Bile duct (tissue), 1 donor: ENCODE measurements around a stretch of chr19.

DNA sequence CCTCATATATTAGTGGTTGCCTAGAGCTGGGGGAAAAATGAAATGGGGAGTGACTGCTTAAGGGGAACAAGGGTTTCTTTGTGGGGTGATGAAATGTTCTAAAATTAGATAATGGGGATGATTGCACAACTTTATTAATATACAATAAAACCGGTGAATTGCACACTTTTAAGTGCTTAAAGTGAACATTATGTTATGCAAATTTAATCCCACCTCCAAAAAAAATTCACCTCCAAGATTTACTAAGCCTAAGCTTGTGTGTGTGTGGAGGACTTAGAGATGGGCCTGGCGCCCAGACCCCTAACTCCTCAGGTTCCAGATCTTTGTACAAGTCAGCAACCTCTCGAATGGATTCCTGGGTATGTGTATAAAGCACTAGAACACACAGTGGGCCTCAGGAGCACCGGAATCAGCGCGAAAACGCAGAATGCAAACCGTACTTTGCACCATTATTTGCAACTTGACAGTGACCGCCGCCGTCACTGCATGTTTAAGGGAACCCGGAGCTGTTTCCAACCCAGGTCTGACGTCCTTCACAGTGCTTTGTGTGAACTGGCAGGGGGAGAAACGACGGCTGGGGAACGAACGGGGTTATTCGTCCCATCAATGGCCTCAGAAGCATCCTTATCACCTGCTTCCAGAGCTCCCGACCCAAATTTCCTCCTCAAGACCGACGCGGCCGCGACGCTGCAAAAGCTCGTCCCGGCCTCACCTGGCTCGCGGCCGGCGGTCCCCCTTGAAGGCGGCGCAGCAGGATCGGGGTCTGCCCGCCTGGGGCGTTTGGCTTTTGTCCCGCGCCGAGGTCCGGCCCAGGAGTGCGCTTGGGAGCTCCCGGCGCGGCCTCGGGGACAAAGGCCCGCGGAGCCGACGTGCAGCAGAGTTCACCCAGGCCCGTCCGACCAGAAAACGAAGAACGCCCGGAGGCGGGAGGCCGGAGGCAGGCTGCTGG, 662 bp downstream of the ZNF606 start:
- PRO-cap, result no peak

GRCh38 chr19:58037733-58038332, 4.0 kb downstream of the ZSCAN1 start:
- PRO-cap, result no peak

- PRO-cap, result no peak
These were observed 11.3 kb downstream of the ZSCAN18 start for GRCh38 chr19:58086774-58087141.

GRCh38 chr19:58186352-58186844, 3.5 kb downstream of the ZNF274 start:
- PRO-cap, result no peak

GRCh38 chr19:58327133-58327892, 519 bp downstream of the ZSCAN22 start:
- PRO-cap, result bidirectional peak, plus-strand start at chr19:58327327, minus-strand start at chr19:58327236

GRCh38 chr19:58339093-58339779, 12.4 kb downstream of the ZSCAN22 start:
- PRO-cap, result no peak

- PRO-cap, result unidirectional peak, minus-strand start at chr19:58357333; unidirectional peak, minus-strand start at chr19:58357363
These were observed 3.9 kb upstream of the A1BG start for GRCh38 chr19:58357175-58357602.

GRCh38 chr19:58385653-58386244, 1.3 kb upstream of the RPS5 start:
- PRO-cap, result no peak

DNA sequence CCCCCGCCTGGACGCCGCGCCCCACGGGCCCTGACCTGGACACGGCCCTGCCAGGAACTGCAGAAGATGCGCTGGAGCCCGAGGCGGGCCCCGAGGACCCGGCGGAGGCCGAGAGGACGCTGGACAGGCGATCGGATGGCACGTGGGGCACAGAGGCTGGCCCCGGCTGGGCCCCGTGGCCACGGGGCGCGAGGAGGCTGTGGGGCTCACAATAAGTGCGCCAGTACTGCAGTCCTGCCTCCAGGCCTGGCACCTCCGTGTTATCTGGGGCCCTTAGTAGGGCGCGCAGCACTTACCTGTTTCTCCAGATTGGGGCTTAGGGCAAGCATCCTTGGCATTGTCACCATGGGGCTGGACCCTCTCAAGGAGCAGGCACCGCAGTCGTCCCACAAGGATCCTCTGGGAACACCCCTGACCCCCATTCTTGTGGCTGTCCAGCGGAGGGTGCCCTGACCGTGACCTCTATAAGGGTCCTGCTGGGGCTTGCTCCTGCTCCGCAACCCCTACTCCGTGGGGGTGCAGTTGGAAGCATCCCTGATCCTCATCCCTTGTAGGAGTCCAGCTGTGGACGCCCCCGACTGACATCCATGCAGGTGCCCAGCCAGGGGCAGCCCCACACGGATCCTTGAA, 1.5 kb downstream of the RNF225 start:
- PRO-cap, result no peak

DNA sequence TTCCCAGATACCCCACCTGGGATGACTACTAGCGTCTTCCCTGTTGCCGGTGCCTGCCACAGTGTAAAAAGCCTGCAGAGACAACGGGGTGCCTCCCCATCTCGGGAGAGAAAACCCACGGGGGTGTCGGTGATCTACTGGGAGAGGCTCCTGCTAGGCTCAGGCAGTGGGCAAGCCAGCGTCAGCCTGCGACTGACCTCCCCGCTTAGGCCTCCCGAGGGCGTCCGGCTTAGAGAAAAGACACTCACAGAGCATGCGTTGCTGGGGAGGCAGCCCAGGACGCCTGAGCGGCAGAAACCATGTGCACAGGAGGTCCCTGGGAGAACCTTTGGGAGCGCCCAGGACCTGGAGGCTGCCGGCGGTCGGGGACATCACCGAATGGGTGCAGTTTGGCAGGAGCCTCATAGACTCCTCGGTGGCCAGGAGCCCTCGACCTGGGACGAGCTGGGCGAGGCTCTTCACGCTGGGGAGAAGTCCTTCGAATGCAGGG, 3.9 kb downstream of the ZNF324 start:
- PRO-cap, result no peak

DNA sequence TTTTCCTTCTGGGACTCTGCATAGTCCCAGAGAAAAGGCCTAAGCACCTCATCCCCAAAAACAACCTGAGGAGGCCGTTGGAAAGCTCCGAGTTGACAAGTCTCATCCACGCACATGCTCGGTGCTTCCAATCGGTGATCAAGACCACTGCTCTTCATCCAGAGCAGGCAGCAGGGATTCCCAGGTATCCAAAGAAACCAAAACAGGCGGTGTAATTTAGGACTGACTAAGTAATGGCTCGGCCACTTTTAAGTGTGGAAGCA, 1.2 kb upstream of the ZNF446 start:
- PRO-cap, result no peak

DNA sequence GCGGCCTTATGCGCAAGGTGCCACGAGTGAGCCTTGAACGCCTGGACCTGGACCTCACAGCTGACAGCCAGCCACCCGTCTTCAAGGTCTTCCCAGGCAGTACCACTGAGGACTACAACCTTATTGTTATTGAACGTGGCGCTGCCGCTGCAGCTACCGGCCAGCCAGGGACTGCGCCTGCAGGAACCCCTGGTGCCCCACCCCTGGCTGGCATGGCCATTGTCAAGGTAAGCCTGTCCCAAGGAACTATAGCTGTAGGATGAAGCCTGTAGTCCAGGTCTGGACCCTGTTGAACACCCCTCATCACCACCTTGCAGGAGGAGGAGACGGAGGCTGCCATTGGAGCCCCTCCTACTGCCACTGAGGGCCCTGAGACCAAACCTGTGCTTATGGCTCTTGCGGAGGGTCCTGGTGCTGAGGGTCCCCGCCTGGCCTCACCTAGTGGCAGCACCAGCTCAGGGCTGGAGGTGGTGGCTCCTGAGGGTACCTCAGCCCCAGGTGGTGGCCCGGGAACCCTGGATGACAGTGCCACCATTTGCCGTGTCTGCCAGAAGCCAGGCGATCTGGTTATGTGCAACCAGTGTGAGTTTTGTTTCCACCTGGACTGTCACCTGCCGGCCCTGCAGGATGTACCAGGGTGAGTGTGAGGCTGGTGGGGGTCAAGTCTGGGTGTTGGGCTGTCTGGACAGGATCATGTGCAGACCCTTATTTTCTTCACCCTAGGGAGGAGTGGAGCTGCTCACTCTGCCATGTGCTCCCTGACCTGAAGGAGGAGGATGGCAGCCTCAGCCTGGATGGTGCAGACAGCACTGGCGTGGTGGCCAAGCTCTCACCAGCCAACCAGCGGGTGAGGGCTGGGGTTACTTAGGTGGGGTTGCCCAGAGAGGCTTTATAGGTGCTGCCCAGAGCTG, 5.4 kb downstream of the TRIM28 start:
- PRO-cap, result no peak

DNA sequence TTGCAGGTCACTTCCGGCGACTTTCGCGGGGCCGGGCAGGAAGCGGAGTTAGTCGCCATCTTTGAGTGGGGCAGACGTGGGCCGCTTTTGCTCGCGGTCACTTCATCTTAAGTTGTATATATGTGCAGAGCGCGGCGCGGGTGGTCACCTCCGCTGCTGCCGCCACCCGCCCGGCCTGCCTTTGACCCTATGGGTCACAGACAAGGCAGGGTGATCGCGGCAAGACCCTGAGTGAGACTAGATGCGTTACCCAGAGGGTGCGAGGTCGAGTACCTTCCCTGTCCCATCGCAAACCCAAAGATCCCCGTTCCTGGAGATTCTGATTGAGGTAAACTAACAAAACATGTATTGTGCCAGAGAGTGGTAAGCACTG, 657 bp upstream of the UBE2M start:
- PRO-cap, result bidirectional peak, plus-strand start at position 58 of the sequence, minus-strand start outside the sequence